Fibroblast of the aortic adventitia (primary cell): ENCODE measurements around a stretch of chr4.

DNA sequence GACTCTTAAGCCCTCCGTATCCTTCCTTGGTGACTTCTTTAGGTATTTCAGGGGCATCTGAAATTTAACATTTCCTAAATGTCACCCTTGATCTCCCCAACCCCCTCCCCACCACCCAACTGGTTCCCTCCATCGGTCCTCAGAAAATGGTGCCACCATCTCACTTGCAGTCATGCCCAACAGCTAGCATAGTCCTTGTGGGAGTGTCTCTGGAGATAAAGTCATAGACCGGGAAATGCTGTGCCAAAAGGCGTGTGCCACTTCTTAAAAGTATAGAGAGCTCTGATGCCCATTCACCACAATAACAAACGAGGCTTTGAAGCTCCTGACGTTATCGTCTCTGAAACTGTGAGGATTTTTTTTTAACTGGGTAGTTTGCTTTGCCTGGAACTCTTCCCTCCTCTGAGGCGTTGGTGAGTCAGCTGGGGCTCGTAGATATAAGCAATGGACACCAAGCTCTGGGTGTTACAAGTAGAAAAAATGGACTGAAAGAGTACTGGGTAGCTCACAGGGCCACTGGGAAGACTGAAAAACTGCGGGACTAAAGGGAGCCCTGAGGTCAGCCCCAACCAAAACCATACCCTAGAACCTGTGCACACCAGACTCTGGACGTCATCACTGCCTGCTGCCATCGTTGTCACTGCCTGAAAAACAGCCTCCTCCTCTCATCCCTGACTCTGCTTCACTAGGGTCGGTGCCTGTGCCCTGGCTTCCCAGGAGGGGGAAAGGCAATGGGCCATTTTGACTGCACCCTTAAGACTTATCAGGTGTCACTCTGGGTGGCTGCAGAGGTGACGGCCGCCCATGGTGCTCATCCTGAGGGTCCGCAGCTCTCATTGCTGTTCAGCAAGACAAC is 89.4 kb upstream of the TRIM2 start:
- CAGE, long polyA plus RNA = no peak

- CAGE, long polyA plus RNA = no peak
These were observed 88.3 kb upstream of the TRIM2 start for GRCh38 chr4:153115507-153116767.

GRCh38 chr4:153127791-153128435 is 76.3 kb upstream of the TRIM2 start:
- CAGE, long polyA plus RNA = no peak

DNA sequence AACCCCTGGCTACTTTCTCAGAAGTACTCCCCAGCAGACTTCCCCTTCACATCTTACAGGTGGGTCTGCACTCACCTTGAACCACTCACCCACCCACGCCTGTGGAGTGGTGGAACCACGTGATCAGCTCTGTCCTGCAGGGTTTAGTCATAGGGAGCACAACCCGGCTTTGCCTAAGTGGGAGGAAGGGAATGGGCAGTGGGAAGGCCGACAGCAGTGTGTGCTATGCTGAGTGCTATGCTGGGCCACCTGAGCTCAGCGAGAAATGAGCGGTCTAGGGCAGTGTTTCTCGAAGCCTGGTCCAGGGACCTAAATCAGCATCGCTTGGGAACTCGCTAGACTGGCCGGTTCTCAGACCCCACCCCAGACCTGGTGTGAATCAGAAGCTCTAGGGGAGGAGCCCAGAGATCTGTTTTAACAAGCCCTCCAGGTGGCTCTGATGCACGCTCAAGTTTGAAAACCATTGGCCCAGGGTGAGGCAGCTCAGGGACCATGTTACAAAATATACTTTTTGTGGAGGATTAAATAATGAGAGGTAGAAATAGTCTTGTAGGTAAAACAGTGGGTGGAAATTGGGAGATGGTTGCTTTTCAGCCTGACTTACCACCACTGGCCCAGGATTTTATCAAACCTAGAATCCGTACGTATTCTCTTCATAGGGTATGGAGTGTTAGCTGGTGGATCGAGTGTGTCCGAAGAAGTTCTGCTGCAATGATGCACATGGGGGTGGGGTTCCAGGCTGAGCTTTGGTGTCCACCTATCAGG is 20.7 kb downstream of the TMEM131L start:
- CAGE, long polyA plus RNA = no peak

GRCh38 chr4:153553506-153554156 is 87.5 kb downstream of the TMEM131L start:
- CAGE, long polyA plus RNA = no peak

GRCh38 chr4:153564441-153565400 is 98.6 kb downstream of the TMEM131L start:
- CAGE, long polyA plus RNA = no peak

GRCh38 chr4:153609218-153609483 is 74.9 kb upstream of the TLR2 start:
- CAGE, long polyA plus RNA = no peak

DNA sequence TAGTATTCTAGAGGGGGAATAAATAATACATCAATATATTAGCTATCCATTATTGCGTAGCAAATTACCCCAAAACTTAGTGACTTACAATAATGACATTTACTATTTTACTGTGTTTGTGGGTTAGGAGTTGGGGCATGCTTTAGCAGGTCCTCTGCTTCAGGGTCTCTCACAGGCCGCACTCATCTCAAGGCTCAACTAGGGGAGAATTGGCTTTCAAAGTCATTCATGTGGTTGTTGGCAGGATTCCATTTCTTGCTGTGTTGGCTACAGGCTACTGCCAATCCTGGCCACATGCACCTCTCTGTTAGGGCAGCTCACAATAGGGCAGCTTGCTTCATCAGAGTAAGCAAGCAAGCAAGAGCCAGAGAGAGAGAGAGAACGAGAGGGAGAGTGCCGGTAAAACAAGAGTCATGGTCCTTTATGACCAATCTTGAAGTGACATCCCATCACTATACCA is 33.1 kb upstream of the TLR2 start:
- CAGE, long polyA plus RNA = no peak

DNA sequence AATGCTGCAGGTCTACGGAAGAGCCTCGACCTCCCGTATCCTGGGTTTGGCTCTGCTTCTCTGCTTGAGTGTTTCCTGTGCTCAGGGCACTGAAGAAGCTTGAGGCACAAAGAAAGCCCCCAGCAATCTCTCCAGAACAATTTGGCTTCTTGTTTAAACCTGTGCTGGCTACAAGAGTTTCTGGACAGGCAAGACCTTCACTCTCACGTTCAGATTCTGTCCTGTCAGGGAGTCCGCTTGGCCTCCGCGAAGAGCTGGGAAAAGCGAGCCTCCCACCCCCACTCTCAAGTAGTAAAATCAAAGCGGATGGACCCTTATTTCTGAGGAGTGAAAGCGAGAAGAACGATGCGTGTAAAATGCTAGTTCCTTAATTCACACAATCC is 2.9 kb upstream of the SFRP2 start:
- CAGE, long polyA plus RNA = no peak

GRCh38 chr4:153792221-153792778 is 3.4 kb upstream of the SFRP2 start:
- CAGE, long polyA plus RNA = no peak

DNA sequence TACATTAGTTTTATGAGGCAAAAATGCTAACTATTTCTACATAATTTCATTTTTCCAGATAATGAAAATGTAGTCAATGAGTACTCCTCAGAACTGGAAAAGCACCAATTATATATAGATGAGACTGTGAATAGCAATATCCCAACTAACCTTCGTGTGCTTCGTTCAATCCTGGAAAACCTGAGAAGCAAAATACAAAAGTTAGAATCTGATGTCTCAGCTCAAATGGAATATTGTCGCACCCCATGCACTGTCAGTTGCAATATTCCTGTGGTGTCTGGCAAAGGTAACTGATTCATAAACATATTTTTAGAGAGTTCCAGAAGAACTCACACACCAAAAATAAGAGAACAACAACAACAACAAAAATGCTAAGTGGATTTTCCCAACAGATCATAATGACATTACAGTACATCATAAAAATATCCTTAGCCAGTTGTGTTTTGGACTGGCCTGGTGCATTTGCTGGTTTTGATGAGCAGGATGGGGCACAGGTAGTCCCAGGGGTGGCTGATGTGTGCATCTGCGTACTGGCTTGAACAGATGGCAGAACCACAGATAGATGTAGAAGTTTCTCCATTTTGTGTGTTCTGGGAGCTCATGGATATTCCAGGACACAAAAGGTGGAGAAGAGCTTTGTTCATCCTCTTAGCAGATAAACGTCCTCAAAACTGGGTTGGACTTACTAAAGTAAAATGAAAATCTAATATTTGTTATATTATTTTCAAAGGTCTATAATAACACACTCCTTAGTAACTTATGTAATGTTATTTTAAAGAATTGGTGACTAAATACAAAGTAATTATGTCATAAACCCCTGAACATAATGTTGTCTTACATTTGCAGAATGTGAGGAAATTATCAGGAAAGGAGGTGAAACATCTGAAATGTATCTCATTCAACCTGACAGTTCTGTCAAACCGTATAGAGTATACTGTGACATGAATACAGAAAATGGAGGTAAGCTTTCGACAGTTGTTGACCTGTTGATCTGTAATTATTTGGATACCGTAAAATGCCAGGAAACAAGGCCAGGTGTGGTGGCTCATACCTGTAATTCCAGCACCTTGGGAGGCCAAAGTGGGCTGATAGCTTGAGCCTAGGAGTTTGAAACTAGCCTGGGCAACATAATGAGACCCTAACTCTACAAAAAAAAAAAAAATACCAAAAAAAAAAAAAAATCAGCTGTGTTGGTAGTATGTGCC is 5.1 kb downstream of the FGB start:
- CAGE, long polyA plus RNA = no peak

GRCh38 chr4:154577233-154577798 is 13.2 kb downstream of the FGA start:
- CAGE, long polyA plus RNA = no peak

- CAGE, long polyA plus RNA = no peak
These were observed 2.4 kb downstream of the FGA start for GRCh38 chr4:154588011-154588714.

DNA sequence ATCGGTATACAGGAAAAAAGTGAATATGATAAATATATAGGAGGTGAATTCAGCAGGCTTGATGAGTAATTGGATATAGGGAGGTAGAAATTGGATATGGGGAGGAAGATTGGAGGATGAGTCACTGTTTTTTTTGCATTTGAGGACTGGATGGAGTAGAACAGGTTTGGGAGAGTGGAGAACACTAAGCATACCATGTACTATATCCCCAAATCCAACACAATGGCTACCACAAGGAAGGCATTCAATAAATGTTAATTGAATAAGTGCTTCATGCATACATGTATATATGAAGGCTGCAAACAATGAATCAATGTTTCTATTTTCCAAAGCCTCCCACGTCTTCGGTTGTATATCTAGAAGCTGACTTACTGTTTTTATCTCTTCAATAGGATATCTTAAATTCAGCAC is 9.7 kb downstream of the FGG start:
- CAGE, long polyA plus RNA = no peak

- CAGE, long polyA plus RNA = no peak
These were observed 192.6 kb downstream of the RBM46 start for GRCh38 chr4:154973661-154974181.

DNA sequence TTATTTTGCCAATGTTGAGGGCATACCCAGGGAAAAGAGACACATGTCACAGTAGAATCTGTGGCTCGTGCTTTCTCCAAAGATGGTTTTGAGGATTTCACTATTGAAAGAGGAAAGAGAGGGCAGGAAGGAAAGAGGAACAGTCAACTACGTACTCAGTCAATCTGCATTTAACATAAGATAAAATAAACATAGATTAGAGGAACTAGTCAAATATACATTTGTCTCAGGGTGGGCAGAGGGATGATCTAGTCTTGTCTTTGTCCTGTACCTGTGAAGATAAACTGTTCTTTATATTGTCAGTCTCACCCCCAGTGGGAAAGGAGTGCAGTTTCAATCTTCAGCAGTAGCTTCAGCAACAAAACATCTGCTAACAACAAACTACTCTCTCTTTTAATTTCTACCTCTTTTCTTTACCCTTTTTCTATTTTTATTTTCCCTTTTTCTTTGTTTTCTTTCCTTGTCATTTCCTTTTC is 51.6 kb upstream of the GUCY1A1 start:
- CAGE, long polyA plus RNA = no peak

DNA sequence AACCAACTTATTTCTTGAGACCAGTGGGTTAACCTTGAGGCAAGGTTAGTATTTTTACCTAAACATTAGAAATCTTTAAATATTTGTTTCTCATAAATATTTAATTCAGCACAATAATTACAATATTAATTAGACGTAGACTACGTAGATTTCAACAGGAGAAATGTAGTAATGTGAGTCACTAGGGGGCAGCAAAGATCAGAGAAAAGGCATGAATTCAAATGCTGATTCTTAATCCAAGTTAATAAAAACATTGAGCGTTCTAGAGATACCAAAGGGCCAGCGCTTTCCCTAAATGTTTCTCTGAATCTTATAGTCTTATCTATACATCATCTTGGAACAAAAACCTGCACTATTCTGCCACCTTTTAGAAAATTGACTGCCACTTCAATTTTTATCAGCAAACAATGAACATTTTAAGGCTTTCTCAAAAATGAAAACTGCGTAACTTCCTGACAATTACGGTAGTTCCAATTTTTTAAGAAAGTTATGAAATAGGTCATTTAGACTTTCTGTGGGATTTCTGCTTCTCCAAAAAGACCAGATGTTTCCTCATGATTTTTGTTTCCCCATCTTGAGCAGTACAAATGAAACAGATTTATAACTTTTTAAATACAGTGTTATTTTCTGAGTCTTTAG is 180.6 kb downstream of the GASK1B start:
- CAGE, long polyA plus RNA = no peak

DNA sequence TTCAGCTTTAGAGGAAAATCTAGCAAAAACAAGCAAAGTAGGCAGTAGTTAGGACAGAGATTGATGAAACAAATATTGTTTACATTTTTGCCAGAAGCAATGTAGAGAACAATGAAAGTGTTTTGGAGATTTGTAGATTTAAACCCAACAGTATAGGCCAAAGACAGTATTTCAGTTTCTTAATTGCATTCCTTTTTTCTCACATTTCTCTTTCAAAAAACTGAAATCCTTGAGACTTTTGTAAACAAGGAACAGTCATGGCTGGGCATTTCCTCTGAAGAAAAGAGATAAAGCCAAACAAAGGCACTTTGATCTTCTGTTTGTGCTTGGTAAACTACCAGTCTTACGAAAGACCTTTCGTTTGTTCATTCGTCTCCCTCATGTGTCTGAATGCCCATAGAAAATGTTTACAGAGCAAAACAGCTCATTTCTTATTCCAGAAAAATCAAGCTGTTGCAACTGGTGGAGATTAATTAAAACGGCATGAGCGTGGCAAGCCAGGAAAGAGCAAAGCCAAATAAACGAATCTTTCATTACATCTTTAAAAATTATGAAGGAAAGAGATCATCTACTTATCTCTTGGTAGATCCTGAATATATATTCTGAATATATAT is 178.0 kb downstream of the GASK1B start:
- CAGE, long polyA plus RNA = no peak

DNA sequence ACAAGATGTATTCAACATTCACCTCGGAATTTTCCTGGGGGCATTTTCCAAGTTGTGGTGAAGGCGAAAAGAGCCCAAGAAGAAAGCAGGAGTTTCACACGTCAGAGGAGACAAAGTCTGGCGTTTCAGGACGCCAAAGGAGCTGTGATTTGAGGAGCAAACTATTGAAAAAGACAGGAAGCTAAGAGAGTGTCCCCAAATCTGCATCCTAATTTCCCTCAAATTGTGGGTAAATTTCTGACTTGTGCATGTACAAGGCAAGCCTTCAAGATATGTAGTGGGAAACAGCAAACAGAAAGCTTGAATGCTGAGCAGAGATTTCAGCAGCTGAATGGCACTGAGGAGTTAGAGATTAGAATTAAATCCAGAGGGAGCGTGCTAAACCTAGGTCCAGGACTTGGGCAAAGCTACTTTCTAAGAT is 9.2 kb upstream of the GASK1B start:
- CAGE, long polyA plus RNA = no peak

DNA sequence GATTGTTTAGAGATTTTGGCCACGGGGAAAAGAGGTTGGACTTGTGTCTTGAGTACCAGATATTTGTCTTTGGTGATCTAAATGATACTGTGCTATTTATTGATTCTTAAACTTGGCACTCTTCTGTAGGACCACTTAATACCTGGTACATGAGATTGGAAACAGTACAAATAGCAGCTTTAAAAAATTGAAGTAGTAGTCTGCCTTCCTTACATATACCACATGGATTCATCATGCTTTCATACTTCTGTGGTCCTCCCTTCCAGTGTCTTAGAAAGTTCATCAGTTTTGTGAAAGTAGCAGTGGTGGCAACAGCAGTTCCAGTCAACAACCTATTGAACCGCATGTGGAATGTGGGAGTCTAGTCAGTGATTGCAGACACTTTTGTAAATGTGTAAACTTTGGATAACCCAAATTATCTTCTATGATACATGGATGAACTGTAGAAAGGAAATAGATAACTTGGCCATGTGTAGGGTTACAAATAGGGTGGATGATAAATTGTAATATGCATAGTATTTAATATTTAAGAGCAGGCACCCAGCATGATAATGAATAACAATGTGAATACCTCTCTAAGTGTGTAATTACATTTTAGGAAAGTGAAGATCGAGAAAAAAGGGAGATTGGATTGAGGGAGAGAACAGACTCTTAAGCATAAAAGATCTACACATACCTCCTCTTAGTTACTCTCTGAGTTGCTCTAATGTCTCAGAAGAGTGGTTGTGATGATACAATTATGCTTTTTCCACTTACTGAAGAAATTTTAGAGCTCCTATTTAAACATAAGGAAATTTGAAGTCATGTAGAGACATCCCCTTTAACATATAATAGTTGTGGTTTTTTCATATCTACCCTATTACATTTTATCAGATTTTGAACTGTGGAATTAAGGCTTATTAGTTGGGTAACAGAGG is 34.2 kb downstream of the FNIP2 start:
- CAGE, long polyA plus RNA = no peak